SK-N-DZ (cell line): ENCODE data around the genes CDC26 and RNF183.

GRCh38 chr9:112762172-112762371 is 11.5 kb downstream of the SNX30 start:
RAMPAGE:
- cytosol, long total RNA: no peak
- nucleus, long total RNA: no peak

DNA sequence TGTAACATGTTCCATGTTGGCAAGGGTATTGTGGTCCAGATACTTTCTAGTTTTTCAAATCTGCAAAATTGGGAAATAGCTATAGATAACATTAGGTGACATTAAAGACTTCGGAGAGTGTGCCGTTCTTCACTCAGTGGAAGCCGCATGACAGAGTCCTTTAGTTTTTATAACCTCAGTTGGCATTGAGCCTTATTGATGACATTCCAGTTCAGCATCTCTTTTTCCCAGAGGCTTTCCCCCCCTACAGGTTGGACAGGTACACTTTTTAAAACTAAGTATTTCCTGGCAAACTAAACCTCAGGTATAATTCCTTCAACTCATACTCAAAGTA is 58.8 kb downstream of the SLC46A2 start:
RAMPAGE:
- cytosol, long total RNA: no peak
- nucleus, long total RNA: no peak

GRCh38 chr9:112867390-112868190 is 23.1 kb downstream of the SLC46A2 start:
RAMPAGE:
- cytosol, long total RNA: no peak
- nucleus, long total RNA: no peak

DNA sequence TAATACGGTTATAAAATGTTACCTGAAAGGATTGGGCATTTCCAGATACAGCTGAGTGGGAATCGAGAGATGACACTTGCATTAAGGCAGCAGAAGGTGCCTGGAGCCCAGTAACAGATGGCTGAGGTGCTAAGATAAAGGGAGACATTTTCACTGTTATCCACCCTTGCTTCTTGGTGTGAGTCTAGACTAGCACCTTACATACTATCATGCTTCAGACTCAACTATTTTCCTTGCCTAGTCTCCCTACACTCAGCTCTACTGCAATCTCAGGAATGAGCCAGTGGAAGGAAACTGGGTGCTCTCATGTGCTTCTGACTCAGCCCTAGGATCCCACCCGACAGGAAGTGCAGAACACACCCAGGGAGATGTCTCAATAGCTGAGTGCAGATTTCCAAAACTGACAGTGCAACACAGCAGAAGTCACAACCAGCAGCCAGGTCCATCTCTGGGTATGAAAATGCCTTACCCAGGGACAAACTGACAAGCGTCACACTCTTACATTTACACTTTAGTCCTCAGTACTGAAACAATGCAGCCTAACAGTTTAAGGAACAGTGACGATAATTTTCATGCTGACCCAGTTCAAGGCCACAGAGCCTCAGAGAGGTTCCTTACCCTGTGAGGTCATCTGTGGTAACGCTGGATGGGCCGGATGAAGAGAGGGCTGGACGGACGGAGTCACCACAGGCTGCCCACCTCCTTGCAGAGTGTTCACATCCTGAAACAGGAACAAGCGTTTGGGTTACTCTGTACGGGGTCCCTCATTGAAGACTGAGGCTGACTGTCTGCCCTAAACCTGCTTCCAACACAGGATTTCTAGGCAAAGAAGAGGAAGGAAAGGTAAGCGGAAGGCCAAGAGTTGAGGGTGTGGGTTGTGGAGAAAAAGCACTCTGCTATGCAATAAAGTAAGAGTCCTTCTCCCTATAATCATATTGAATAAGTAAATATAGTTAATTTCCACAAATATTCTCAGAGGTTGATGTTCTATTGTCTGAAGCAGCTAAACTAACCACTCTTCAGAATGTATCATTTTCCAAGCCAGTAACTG is 33.0 kb downstream of the FKBP15 start:
RAMPAGE:
- cytosol, long total RNA: no peak
- nucleus, long total RNA: no peak

DNA sequence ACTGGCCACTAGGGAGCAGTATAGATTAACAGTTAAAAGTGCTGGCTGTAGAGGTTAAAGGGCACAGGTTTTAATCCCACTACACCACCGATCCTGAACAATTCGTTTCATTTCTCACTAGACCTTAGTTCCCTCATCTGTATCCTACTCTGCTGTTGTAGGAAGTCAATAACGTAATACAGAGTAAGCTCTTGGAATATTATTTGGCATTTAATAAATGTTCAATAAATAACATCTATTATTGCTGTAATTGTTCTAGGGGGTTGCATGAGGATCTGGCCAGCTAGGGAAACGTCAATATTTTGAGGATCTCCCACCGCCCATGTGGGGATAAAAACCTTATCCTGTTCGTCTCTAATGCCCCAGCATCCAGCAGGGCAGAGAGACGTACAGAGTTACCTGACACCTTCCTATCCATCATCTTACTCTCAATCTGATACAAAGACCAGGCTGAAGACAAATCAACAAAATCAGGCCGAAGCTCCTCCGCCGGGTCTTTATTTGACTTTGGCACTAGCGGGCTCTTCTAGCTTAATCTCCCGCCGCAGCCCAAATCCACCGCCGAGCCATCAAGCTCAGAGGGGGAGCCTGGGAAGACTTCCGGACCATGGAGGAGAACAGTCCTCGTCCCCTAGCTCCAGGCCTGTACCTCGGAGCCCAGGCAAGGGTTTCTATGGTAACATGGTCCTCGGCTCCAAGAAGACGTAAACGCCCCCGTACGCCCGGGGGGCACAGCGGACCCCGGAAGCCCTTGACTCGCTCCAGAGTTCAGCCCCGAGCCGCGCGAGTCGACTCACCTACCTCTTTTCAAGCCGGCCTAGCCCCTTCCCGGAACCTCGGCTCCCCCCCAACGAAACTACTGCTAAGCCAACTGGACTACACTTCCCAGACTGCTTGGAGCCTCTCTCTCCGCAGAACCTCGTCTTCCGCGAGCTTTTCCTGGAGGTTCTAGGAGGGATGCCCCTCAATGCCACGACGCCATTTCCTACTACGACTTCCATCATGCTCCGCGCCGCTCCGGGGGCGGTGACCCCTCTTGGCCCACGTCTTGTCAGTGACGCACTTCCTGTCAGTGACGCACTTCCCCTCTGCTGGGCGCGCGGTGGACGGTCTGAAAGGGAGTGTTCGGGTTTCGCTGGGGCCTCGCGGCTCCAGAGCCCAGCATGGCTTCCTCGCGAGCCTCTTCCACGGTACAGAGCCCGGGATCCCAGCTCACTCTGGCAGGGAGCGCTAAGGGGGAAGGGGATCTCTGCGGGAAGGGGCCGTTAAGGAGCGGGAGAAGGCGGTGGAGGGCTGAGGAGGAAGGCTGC is at the start of gene CDC26:
Gene CDC26 (minus strand): TSS at position 992 of the 1,310 bp plus-strand sequence.
RAMPAGE:
- cytosol, long total RNA: start-site peak on the minus strand centred at position 885 of the sequence, 221 bp wide, 1,745 and 1,709 reads in 2 replicates; start-site peak on the plus strand centred at position 1,110 of the sequence, 67 bp wide, 1,573 and 921 reads in 2 replicates
- nucleus, long total RNA: start-site peak on the minus strand centred at position 820 of the sequence, 34 bp wide, 353 and 35 reads in 2 replicates; start-site peak on the minus strand centred at position 978 of the sequence, 118 bp wide, 101 and 24 reads in 2 replicates; start-site peak on the plus strand centred at position 1,096 of the sequence, 37 bp wide, 466 and 102 reads in 2 replicates

RAMPAGE:
- cytosol, long total RNA: no peak
- nucleus, long total RNA: no peak
Measured at GRCh38 chr9:113302667-113303833, at the start of gene RNF183. TSS of gene RNF183 (minus strand) at chr9:113303376.

DNA sequence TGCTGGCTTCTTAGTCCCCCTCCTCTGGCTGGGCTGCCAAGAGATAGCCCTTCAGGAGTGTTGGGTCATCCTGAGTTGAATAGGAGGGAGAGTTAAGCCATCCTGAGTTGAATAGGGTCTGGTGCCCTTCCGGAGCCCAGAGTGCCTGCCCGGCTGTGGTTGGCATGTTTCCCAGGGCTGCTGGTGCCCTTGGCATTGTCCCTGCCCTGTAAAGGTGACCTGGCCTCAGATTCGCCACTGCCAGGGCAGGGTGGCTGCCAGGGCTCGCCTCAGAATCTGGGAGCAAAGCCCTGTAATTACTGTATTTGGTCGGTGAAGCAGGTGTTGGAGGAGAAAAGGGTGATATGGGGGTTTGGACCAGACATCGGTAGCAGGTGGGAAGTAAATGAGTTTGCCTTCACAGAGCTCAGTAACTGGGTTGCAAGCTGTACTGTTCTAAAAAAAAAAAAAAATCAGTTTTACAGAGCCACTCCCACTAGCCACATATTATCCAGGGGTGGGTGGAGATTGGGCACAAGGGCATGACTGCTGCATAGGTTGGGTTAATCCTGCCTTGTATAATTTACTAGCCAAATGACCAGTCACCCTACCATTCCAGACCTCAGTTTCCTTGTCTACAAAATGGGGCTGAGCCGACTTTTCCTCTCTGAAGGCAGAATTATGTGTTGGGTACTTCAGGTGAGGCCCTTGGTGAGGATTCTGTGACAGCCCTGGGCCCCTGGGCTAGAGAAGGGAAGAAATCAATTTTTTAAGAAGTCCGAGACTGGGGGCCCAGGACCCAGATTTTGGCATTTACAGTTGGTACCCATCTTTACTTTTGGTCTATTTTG is 47.7 kb downstream of the RGS3 start:
RAMPAGE:
- cytosol, long total RNA: no peak
- nucleus, long total RNA: no peak

DNA sequence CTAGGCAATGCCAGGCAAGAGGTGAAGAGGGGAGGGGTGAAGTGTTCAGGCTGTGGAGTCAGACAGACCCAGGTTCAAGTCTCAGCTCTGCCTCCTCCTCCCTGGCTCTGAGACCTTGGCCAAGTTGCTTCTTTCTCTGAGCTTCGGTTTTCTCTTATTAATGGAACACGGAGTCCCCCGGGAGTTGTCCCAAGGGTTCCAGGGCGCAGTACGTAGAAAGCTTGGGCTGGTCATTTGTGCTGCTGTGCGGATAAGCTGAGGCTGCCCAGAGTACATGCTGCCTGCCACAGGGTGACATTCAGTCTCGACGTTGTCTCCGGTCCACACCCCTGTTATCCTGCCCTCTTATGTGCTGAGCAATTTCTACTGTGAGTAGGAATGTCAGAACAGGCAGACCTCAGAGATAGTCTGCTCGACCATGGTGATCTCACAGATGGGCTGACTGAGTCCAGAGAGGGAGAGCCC is 123.8 kb downstream of the RGS3 start:
RAMPAGE:
- cytosol, long total RNA: no peak
- nucleus, long total RNA: no peak

DNA sequence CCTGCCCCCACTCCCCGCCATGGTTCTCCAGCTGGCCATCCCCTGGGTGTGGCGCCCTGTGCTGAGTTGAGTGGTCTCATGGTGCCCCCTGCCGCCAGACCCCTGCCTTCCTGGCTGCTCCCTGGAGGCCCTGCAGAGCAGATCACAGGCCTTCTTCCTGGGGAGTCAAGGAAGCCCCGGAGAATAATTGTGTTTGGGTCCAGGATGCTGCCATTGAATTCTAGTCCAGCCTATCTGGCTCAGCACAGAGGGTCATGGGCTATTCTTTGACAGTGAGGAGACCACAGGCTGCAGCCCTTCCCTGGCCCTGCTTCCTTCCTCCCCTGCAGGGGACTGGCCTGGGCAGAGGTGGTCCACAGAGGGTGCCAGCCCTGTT is 124.3 kb downstream of the RGS3 start:
RAMPAGE:
- cytosol, long total RNA: no peak
- nucleus, long total RNA: no peak

DNA sequence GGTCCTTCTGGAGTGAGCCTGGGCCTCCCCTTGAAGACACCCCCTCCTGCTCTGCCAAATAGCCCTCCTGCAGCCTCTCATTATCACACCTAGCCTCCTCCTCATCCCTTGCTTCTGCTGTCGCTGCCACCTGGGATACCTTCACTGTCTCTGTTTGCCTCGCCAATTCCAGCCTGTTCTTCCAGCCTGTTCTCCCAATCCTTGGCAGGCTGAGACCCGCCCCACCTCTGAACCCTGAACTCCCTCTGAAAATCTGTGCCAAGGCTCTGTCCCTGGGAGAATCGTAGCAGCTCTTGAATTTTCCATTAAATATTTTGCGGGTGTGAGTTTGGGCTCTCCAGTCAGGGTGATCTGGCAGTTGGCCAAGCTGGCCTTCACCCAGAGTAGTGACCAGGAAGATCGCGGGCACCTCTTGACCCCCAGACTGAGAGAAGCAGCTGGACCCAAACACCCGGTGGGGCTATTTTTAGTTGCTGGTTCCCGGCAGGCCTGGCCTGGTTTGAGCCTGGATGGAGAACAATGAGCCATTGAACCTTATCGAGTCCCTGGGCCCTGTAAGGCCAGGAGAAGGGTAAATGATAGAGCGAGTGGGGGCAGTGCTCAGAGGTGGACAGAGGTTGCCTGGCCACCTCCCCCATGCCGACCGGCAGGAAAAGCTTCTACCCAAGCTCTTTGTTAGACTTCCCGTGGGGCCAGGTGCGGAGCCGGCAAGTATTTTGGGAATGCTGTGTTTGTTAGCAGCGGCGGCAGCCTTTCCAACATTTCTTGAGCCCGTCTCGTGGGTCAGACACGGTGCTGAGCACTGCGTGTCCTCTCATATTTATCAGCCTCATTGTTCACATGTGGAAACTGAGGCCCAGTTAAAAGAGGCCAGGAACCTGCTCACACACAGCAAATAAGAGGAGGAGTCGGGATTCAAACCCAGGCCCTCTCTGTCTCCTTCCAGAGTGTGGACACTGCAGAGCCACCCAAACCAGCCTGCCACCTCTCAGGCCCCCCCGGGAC is 146.2 kb downstream of the RGS3 start:
RAMPAGE:
- cytosol, long total RNA: no peak
- nucleus, long total RNA: no peak

RAMPAGE:
- cytosol, long total RNA: no peak
- nucleus, long total RNA: no peak
Measured at GRCh38 chr9:113620126-113621114, 156.9 kb downstream of the RGS3 start.

DNA sequence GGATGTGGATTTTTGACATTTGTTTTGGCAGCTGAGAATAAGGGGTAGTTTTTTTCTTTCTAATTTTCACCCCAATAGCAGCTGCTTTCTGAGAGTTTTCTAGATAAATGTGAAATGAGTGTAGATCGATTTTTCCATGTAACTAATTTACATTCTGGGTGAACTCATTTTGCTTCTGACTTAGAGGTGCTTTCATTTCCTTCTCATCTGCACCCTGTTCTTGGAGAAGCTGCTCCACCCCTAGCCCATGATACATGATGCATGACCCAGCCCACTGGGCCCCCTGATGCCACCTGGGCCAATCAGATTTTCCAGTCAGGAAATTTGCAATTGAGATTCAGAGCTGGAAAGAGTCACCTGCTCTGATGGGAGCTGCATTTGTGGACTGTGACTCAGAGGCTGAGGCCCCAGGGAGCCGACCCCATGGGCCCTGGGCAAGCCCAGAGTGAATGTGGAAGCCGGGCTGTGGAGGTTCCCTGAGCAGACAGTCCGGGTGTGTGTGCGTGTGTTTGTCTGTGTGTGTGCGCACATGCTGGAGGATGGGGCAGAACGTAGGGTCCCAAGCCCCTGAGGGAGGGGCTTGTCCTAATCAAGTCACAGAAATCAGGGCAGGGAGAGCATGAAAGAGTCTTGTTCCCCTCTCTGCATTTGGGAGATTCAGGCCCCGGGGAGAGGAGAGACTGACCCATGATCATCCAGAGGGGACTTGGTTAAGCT is 159.4 kb downstream of the RGS3 start:
RAMPAGE:
- cytosol, long total RNA: no peak
- nucleus, long total RNA: no peak

RAMPAGE:
- cytosol, long total RNA: no peak
- nucleus, long total RNA: no peak
Measured at GRCh38 chr9:113966134-113966808, 90.2 kb downstream of the ZNF618 start.

RAMPAGE:
- cytosol, long total RNA: no peak
- nucleus, long total RNA: no peak
Measured at GRCh38 chr9:113993676-113994466, 84.2 kb downstream of the AMBP start.

GRCh38 chr9:114004105-114004740 is 73.9 kb downstream of the AMBP start:
RAMPAGE:
- cytosol, long total RNA: no peak
- nucleus, long total RNA: no peak

DNA sequence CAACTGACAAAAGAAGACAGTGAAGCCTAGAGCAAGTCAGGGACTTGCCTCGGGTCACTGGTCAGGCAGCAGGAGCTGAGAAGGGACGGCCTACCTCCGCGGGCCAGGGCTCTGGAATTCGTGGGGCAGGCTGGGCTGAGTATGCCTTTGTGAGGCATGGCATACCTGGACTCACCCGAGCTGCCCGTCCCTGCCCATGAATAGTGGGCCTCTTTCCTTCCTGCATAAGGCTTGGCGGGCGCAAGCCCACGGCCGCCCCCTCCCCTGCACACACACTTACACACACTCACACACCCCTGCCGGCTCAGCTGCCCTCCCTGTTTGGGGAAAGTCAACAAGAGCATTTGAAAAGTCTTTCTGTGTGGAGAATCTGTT is 19.0 kb upstream of the KIF12 start:
RAMPAGE:
- cytosol, long total RNA: no peak
- nucleus, long total RNA: no peak

GRCh38 chr9:114329914-114330336 is 256 bp downstream of the ORM2 start:
RAMPAGE:
- cytosol, long total RNA: no peak
- nucleus, long total RNA: no peak

RAMPAGE:
- cytosol, long total RNA: no peak
- nucleus, long total RNA: no peak
Measured at GRCh38 chr9:114335214-114335661, 5.6 kb downstream of the ORM2 start.

GRCh38 chr9:114363458-114363882 is 24.3 kb downstream of the AKNA start:
RAMPAGE:
- cytosol, long total RNA: no peak
- nucleus, long total RNA: no peak

DNA sequence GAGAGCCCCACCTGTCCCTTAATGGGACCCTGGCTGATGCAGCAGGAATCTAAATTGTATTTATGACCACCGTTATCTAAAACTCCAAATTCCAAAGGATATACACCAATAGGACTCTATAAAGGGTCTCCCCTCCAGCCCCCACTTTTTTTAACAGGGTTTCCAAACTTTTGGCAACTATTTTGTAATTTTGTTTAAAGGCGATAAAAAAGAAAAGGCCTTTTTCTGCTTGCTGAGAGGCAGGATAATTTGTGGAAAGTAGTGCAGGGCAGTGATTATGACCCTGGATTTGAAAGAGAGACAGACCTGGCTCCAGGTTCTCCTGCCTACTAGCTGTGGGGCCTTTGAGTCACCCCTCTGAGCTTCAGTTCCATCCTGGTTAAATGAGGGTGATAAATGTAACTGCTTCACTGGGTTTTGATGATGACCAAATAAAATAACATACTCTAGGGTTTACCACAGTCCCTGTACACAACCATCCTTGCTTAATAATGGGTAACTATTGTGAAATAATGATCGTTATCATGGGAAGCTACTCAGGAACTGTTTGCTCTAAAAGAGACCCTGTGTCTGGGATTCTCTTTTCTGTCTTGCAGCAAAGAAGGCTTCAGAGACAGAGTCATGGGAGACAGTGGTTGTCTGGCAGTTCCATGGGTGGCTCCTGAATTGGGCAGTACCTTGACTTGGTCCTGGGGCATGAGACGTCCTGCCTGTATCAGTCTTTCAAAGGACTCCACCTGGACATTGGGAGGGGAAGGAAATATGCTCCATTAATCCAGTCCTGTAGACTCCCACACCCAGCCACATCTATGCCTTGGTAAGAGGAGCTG is 23.7 kb downstream of the AKNA start:
RAMPAGE:
- cytosol, long total RNA: no peak
- nucleus, long total RNA: no peak